Upper lobe of left lung (tissue), 5 donors: ENCODE measurements around the genes ZNF266, ZNF560, COL5A3, KEAP1 and ATG4D.

GRCh38 chr19:9434805-9436169, at the start of gene ZNF266:
Gene ZNF266, minus strand, starts transcription at chr19:9435573.
- PRO-cap, 2 experiments, result peak in 2 of 2 experiments; most common plus-strand start chr19:9435608 (in 1); most common minus-strand start chr19:9435503 (in 1)
- RAMPAGE, long total RNA, 4 experiments, result start-site peak on the minus strand in 3 of 4 experiments, at chr19:9435503-9435561 at its widest, 20 to 93 reads per replicate

DNA sequence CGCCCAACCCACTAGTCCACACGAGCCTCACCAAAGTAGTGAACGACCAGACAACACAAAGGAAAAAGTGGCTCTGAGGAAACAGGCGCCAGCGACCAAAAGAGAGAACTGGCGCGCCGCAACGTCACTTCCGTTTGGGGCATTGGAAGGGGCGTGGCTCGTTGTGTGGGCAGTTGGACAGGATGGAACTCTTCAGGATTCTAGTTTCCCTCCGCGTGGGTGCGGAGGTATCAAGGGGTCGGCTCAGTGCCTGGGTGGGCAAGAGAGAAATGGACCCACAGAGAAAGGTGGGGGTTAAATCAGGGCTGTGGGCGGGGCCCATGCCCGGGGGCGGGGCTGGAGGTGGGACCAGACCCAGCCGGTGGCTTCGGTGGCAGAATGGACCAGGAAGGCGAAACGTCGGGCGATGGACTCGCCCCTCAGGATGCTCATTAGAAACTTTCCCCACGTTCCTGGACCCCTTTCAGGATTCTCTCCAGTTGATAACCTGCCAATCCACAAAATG, at the start of gene ZNF560:
ZNF560 (minus strand) TSS at position 110 of the 505 bp plus-strand sequence.
- PRO-cap, 2 experiments, result no peak in any of the 2 experiments
- RAMPAGE, long total RNA, 4 experiments, result no peak in any of the 4 experiments

- PRO-cap, 2 experiments, result no peak in any of the 2 experiments
- RAMPAGE, long total RNA, 4 experiments, result no peak in any of the 4 experiments
These were observed 10.6 kb downstream of the ZNF426 start for GRCh38 chr19:9527756-9528376.

GRCh38 chr19:9708959-9709895, 34.3 kb upstream of the ZNF562 start:
- PRO-cap, 2 experiments, result no peak in any of the 2 experiments
- RAMPAGE, long total RNA, 4 experiments, result start-site peak on the plus strand in 1 of 4 experiments, at chr19:9709653-9709679 at its widest, 16 reads per replicate

- PRO-cap, 2 experiments, result no peak in any of the 2 experiments
- RAMPAGE, long total RNA, 4 experiments, result start-site peak on the minus strand in 2 of 4 experiments, at chr19:9749192-9750025 at its widest, 5 to 6 reads per replicate
These were observed 19.0 kb downstream of the ZNF846 start for GRCh38 chr19:9749141-9750316.

GRCh38 chr19:9858020-9858488, 22.9 kb downstream of the PIN1 start:
- PRO-cap, 2 experiments, result no peak in any of the 2 experiments
- RAMPAGE, long total RNA, 4 experiments, result no peak in any of the 4 experiments

- PRO-cap, 2 experiments, result no peak in any of the 2 experiments
- RAMPAGE, long total RNA, 4 experiments, result no peak in any of the 4 experiments
These were observed 30.2 kb upstream of the OLFM2 start for GRCh38 chr19:9966404-9967102.

DNA sequence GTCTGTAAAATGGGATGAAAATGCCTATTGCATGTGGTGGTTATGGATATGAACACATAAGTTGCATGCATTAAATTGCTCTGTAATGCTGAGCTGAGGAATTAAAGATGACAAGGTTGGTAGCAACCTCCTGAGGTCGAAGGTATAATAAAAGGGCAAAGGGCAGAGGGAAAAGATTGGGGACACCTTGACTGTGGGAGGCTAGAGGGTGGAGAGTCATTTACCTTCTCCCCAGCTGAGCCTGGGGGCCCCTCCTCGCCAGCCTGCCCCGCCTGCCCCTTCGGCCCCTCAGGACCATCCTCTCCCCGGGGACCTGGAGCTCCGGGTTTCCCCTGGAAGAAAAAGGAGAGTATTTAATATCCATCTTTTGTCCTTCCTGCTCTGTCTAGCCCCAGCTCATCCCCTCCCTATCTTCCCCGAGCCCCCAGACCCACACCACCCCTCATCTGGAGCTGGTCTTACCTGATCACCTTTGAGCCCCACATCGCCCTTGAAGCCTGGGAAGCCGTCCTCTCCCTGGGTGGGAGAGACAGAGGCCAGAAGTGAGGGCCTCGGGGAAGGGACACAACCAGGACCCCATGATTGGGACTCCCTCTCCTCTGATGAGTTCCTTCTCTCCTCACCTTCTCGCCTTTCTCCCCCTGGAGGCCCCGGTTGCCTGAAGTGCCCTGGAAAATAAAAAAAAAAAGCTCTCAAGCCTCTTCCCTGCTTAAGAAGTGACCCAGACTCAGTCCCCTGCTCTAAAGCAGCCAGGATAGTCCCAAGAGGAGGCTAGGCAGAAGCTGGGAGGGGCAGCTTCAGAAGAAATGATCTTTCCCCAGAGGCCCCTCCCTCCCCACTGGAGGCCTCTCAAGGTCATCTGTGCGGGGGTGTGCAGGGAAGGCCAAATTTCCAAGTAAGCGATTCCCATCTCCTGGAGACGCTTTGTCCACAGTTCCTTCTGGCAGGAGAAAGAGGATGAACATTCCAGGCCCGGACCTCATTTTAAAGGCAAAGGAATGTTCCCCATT, 23.9 kb downstream of the COL5A3 start:
- PRO-cap, 2 experiments, result no peak in any of the 2 experiments
- RAMPAGE, long total RNA, 4 experiments, result start-site peak on the minus strand in 1 of 4 experiments, centred at position 354 of the sequence, 15 reads per replicate

DNA sequence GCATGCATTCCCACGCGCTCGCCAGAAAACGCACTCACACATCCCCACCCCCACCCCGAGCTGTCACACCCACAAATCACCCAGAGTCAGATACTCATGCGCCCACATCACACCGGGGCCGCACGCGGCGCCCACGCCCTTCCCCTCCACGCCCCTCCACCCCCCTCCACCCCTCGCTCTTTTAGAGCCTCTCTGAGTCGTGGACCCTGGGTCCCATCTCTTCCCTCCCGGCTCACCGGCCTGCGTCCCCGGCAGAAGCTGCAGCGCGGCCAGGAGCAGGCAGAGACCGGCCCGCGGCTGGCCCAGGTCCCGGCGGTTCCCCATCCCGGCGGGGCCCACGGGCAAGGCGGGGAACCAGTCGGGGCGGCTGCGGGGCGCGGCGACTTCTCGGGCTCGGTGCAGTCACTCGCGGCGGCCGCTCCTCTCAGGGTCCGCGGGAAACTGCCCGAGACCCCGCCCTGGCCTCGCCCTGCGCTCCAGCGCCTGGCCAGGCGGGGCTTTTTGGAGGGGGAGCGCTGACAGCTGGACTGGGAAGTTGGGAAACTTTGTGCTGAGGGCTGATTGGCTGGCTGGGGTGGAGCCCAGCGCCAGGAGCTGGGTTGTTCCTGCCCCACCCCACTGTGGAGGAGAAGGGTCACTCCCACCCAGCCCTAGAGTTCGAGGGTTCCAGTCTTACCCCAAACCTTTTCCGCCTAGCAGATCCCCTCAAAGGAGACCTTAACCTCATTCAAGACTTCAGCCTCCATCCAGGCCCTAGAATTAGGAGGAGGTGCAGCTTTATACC, at the start of gene COL5A3:
COL5A3 (minus strand) TSS at position 443 of the 784 bp plus-strand sequence.
- PRO-cap, 2 experiments, result peak in 2 of 2 experiments; most common minus-strand start position 443 of the sequence (in 2)
- RAMPAGE, long total RNA, 4 experiments, result no peak in any of the 4 experiments

DNA sequence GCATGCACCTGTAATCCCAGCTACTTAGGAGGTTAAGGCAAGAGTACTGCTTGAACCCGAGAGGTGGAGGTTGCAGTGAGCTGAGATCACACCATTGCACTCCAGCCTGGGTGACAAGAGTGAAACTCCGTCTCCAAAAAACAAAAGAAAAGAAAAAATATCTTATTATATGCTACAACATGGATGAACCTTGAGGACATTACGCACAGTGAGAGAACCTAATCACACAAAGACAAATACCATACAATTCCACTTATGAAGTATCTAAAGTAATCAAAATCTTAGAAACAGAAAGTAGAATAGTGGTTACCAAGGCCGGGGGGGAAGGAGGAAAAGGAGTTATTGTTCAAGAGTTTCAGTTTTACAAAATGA, 3.9 kb upstream of the DNMT1 start:
- PRO-cap, 2 experiments, result no peak in any of the 2 experiments
- RAMPAGE, long total RNA, 4 experiments, result no peak in any of the 4 experiments

- PRO-cap, 2 experiments, result no peak in any of the 2 experiments
- RAMPAGE, long total RNA, 4 experiments, result no peak in any of the 4 experiments
These were observed 11.3 kb downstream of the S1PR2 start for GRCh38 chr19:10219692-10220394.

GRCh38 chr19:10250052-10250486, 1.9 kb upstream of the MRPL4 start:
- PRO-cap, 2 experiments, result no peak in any of the 2 experiments
- RAMPAGE, long total RNA, 4 experiments, result no peak in any of the 4 experiments

DNA sequence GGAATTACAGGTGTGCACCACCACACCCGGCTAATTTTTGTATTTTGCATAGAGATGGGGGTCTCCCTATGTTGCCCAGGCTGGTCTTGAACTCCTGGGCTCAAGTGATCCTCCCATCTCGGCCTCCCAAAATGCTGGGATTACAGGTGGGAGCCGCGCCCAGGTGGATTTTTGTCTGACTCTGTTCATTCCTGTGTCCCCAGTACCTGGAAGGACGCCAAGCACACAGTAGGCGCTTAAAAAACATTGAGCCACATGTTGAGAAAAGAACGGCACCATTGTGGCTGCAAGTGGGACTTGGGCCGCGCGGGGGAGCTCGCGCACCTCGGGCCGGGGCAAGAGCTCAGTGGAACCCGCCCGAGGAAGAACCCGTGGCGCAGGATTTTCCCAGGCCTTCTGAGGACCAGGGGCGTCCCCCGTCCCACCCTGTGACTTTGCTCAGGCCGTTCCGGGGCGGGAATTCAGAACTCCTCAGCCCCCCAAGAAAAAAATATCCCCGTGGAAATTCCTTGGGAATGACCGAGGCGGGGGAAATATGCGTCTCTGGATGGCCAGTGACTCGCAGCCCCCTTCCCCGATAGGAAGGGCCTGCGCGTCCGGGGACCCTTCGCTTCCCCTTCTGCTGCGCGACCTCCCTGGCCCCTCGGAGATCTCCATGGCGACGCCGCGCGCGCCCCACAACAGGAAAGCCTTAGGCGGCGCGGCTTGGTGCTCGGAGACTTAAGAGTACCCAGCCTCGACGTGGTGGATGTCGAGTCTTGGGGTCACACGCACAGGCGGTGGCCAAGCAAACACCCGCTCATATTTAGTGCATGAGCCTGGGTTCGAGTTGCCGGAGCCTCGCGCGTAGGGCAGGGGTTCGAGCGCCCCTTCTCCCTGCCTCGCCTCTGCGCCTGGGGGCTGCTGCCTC, 1.4 kb upstream of the ICAM1 start:
- PRO-cap, 2 experiments, result peak in 2 of 2 experiments; most common plus-strand start position 751 of the sequence (in 2)
- RAMPAGE, long total RNA, 4 experiments, result no peak in any of the 4 experiments

DNA sequence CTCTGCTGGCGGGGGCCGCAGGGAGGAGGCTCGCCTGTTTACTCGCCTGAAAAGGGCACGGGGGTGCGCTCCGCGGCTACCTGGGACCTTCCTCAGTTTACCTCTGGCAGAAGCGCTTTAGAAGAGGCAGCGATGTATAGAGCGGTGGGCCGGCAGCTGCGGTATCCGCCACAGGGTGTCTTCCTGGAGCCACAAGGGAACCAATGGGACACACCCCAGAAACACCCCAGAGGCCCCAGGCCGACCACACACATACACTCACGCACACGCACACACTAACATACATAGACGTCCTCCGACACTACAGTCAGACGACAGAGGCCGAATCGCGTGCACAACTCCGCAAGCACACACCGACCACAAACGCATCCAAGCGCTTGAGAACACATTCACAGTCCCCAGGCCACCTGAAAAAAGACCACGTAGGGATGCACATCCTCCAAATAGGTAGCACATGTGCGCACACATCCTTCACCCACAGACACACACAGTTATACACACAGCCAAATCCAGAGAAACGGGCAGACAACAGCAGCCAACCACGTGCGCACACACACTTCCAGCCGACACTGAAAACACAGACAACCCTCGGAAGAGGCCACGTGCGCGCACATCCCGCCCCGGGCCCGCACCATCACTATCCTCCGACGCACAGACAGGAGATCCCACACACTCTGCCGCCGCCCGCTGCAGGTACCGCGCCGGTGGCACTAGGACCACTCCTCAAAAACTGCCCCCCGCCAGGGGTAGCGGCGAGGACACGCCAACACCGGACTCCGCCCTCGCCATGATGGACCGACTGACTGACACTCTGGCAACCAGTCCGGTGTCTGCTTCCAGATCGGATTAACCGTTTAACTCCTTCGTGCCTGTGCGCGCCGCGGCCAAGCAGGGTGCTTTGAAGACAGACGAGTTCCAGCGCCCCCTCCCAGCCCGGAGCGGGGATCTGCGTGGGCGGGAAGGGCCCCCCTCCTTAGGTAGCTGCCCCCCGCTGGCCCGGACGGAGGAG, 619 bp upstream of the PDE4A start:
- PRO-cap, 2 experiments, result no peak in any of the 2 experiments
- RAMPAGE, long total RNA, 4 experiments, result no peak in any of the 4 experiments

GRCh38 chr19:10432694-10433409, 12.5 kb downstream of the PDE4A start:
- PRO-cap, 2 experiments, result no peak in any of the 2 experiments
- RAMPAGE, long total RNA, 4 experiments, result no peak in any of the 4 experiments

DNA sequence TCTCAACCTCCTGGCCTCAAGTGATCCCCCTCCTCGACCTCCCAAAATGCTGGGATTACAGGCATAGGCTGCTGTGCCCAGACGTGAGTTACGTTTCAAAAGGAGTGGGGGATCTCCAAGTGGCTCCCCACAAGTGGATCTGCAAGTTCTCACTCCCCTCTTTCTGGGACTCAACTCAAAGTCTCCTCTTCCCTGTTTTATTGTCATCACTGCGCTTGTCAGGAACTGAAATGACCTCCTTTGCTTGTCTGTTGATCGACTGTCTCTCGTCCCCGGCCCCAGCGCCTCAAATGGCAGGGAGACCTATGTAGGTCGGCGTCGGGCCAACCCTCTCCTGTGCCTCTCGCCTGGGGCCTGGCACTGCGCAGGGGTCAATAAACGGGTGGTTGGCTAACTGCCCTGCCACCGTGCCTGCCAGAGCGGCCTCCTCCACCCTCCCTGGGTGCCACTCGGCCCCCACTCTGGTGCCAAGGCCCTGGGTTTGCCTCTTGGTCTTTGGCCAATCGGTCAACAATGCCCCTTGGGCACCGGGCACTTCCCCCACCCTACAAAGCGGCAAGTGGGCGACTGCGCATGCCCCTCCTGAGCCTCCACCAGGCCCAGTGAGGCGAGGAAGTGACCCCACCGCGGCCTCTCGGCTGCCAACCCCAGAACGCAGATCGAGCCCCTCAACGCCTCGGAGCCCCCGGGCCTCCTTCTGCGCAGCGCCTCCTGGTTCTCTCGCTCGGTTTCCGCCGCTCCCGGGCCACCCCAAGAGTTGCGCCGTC, 1.2 kb downstream of the KEAP1 start:
- PRO-cap, 2 experiments, result peak in 2 of 2 experiments; most common plus-strand start position 417 of the sequence (in 1); most common minus-strand start position 369 of the sequence (in 1)
- RAMPAGE, long total RNA, 4 experiments, result no peak in any of the 4 experiments

GRCh38 chr19:10502530-10503099, 541 bp downstream of the KEAP1 start:
- PRO-cap, 2 experiments, result peak in 2 of 2 experiments; most common plus-strand start chr19:10502938 (in 2); most common minus-strand start chr19:10502718 (in 1)
- RAMPAGE, long total RNA, 4 experiments, result start-site peak on the minus strand in 4 of 4 experiments, at chr19:10502708-10502826 at its widest, 19 to 166 reads per replicate

DNA sequence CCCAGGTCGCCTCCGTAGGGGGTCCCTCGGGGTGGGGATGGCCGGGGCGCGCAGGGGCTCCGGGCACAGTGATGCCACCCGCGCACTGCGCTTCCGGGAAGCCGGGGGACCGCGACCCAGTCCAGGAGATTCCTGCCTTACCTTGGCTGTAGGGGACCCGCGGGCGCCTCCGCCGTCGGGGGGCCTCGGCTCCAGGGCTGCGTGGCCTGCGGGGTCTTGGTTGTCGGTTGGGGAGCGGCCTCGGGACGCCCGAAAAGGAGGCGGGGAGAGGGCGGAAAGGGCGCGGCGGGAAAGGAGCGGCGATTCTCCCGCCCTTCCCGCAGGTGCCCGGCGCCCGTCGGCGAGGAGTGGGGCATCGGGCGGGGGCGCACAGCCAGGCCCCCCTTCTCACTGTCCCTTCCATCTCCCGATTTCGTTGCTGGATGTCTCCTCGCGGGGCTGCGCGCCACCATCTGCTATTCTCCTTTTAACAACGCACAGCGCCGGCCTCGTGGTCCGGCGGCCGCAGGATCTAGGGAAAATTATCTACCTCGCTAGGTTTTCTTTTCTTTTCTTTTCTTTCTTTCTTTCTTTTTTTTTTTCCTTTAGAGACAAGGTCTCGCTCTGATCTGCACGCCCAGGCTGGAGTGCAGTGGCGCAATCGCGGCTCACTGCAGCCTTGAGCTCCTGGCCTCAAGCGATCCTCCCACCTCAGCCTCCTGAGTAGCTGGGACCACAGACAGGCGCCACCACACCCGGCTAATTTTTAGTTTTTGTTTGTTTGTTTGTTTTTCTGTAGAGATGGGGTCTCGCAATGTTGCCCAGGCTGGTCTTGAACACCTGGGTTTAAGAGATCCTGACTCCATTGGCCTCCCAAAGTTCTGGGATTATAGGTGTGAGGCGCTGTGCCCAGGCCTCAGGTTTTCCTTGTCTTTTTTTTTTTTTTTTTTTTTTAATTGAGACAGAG, at the start of gene KEAP1:
KEAP1 (minus strand) TSS at position 257 of the 946 bp plus-strand sequence.
- PRO-cap, 2 experiments, result peak in 1 of 2 experiments; most common plus-strand start position 202 of the sequence (in 1); most common minus-strand start position 229 of the sequence (in 1)
- RAMPAGE, long total RNA, 4 experiments, result start-site peak on the minus strand in 3 of 4 experiments, centred at positions 234 to 253 of the sequence, 27 to 63 reads per replicate

- PRO-cap, 2 experiments, result peak in 2 of 2 experiments; most common plus-strand start chr19:10543897 (in 1); most common minus-strand start chr19:10543842 (in 1)
- RAMPAGE, long total RNA, 4 experiments, result no peak in any of the 4 experiments
These were observed at the start of gene ATG4D for GRCh38 chr19:10543442-10544616. Gene ATG4D, plus strand, starts transcription at chr19:10543904.

GRCh38 chr19:10553727-10554884, 10.4 kb downstream of the ATG4D start:
- PRO-cap, 2 experiments, result no peak in any of the 2 experiments
- RAMPAGE, long total RNA, 4 experiments, result no peak in any of the 4 experiments